GM19239 (cell line): ENCODE results near the gene CYCS.

DNA sequence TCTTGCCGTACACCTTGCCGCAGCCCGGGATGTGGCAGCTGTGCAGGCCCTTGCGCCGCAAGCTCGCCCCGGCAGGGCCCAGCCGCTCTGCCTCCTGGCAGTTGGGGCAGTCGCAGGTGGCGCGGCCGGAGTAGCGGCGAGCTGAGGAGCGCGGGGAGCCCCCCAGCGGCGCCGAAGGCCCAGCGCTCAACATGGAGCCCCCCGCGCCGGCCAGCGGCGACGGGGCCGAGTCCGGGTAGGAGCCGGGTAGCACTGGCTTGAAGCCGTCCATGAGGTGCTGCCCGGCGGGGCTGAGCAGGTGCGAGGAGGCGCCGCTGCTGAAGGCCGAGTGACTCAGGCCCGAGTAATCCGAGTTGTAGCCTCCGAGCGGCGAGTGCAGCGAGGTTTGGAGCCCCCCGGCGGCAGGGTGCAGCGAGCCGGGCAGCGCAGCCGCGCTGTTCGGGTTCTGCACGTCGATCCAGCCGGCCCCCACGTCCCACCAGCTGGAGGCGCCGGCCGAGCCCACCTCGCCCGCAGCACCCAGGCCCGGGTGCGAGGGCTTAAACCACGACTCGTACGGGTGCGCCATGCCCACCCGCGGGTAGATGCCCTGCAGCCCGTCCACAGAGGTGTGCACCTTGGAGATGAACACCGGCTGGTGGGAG is 1.9 kb downstream of the SP8 start:
- RRBS, result 18% methylated on average over 30 of the region's 69 CpGs

- RRBS, result no CpG with 5 or more reads among the region's 5 CpGs
Observed at GRCh38 chr7:21579993-21580674, 37.3 kb downstream of the DNAH11 start.

- RRBS, result no CpG with 5 or more reads among the region's 5 CpGs
Observed at GRCh38 chr7:22318426-22318987, 38.4 kb downstream of the RAPGEF5 start.

GRCh38 chr7:22562929-22563470 is 63.0 kb upstream of the STEAP1B start:
- RRBS, result no CpG with 5 or more reads among the region's 9 CpGs

DNA sequence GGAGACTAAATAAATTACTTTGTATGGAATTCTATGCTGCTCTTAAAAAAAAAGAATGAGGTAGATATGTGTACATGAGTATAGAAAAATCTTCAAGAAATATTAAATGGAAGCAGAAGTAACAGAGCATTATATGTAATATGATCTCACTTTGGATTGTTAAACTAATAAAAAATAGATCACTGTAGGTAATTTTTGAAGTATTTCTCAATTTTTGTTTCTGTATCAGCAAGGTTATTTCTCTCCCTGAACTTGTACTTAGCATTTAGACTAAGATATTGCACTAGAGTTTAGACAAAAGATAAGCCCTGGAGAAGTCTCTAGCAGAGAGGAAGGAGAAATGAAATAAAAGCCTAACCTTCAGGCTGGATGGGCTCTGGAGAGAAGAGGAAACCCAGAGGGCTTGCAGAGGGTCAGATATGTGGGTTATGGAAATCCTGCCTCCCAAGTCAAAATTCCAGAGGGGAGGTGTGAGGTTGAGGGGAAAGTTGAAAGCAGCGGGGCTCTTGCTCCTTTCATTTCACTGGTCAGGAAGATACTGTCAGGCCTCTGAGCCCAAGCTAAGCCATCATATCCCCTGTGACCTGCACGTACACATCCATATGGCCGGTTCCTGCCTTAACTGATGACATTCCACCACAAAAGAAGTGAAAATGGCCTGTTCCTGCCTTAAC is 24.0 kb upstream of the IL6 start:
- RRBS, result no CpG with 5 or more reads among the region's 3 CpGs

- RRBS, result no CpG with 5 or more reads among the region's 16 CpGs
Observed at GRCh38 chr7:22725248-22726105, 1.5 kb upstream of the IL6 start.

- RRBS, result no CpG with 5 or more reads among the region's 3 CpGs
Observed at GRCh38 chr7:23011275-23011899, 2.5 kb downstream of the HYCC1 start.

DNA sequence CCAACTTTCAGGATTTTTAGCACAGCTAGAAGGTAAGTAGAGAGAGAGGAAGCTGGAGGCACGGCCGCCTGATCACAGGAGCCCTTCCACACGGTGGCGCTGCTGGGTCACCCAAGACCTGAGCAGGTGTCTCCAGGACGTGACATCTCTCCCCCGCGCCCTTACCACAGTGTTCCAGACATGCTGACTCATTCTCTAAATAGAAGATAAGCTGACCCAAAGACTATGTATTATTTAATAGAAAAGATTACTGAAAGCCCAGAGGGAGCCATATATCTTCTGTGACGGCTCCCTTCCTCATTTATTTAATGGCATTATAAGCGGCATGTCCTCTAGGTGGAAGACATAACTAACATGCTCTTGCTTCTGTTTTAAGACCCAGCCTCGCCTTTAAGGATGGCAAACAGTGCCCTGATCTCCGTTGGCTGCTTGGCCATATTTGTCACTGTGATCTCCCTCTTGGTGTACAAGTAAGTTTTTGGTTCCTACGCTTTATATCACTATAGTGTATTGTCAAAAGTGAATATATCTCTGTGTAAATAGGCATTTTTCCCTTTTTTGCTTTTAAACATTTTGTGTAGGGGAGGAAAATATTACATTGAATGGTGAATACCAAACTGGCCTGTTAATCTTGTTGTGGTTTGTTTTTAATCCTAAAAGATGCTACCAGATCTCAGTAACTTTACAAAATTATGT is 25.8 kb upstream of the MALSU1 start:
- RRBS, result no CpG with 5 or more reads among the region's 12 CpGs

DNA sequence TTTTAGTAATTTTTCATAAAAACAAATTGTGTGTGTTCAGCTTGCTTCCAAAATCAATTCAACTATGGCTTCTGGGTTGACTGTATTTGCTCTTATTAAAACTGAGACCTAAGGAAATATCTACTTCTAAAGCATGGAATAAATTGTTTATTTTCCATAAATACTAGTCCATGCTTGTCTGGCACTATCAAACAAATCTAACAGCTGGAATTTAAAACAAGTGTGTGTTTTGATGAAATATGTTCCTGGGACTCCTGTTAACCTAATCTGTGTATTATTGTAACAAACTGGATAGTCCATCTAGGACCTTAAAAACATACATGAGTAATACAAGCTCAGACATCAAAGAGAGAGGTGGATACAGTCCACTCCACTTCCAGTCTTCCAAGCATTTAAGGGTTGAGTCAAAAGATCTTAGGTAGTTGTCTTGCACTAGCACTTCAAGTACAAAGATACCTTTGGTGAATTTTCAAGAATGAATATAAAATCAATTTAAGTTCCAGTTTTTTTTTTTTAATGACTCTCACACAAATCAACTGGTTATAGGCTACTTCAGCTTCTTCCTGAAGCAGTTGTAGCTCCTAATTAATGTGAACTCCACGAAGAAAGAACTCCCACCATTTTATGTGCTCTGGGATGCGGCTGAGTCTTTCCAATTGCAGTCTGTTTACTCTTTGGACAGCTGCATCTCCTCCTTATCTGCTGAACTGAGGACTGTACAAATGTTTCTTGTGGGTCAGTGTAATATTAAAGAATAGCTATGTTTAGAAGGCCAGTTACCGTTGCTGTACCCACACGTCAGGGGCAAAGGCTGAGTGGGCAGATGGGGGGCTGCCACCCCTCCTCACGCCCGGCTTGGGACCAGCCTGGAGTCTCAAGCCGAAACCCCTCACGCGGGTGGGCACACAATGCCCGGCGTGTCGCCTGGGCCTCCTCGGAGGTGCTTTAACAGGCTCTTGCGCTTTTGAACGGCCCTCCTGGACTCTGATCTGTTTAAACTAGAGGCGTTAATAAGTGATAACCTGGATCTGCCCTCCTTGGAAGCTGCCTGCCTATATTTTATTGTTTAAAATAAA is 2.8 kb upstream of the IGF2BP3 start:
- RRBS, result 3% methylated on average over 5 of the region's 16 CpGs

- RRBS, result 46% methylated on average over 3 of the region's 33 CpGs
Observed at GRCh38 chr7:23490018-23490733, 19.9 kb upstream of the IGF2BP3 start.

DNA sequence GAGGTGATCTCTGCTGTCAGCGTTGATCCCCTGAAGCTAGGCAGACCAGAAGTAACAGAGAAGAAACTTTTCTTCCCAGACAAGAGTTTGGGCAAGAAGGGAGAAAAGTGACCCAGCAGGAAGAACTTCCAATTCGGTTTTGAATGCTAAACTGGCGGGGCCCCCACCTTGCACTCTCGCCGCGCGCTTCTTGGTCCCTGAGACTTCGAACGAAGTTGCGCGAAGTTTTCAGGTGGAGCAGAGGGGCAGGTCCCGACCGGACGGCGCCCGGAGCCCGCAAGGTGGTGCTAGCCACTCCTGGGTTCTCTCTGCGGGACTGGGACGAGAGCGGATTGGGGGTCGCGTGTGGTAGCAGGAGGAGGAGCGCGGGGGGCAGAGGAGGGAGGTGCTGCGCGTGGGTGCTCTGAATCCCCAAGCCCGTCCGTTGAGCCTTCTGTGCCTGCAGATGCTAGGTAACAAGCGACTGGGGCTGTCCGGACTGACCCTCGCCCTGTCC is 854 bp downstream of the NPY start:
- RRBS, result 13% methylated on average over 2 of the region's 31 CpGs

DNA sequence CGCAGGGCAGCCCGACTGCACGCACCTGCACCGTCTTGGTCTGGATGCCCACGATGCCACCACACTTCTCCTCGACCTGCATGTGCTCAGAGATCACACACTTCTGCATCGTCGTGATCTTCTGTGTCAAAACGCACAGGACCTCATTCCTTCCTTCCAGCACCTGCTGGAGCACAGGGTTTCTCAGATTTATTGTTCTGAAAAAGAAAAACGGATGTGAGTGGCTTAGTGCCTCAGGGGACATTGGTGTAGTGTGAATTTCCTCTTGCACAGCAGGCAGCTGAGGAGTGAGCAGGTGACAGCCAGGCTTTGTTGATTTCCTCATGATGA is 38.3 kb downstream of the GSDME start:
- RRBS, result no CpG with 5 or more reads among the region's 10 CpGs

GRCh38 chr7:24832491-24832832 is 75.2 kb upstream of the GSDME start:
- RRBS, result no CpG with 5 or more reads among the region's 2 CpGs

DNA sequence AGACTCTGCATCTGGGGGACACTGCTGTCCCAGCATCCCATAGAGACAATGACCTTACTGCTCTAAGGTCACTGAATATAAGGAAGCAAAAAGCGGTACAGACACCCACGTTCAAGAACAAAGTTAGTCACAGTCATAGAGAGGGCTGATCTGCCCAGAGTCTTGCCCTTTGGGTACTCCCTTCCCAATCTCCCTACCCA is 76.3 kb upstream of the GSDME start:
- RRBS, result no CpG with 5 or more reads among the region's 2 CpGs

DNA sequence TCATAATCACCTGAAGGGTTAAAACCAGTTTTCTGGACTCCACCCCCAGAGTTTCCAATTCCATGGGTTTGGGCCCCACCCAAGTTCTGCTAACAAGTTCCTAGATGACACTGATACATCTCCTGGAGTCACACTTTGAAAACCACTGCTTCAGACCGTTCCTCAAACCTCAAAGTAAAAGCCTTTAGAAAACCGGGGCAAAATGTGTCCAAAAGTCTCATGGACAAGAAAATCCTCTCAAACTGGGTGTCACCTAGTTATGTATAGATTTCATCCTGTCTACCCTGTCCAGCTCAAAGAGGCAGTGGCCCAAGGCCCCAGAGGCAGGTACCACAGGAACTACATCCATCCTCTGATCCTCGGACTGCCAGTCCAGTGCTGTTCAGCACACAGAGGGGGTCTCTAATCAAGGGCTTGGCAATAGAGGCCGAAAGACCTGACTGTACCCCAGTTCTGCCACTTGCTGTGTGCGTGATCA is 9.2 kb downstream of the OSBPL3 start:
- RRBS, result no CpG with 5 or more reads among the region's 5 CpGs

GRCh38 chr7:25119331-25119854 is 5.7 kb downstream of the CYCS start:
- RRBS, result no CpG with 5 or more reads among the region's 8 CpGs

GRCh38 chr7:25119855-25120369 is 5.1 kb downstream of the CYCS start:
- RRBS, result no CpG with 5 or more reads among the region's 4 CpGs

- RRBS, result no CpG with 5 or more reads among the region's 83 CpGs
Observed at GRCh38 chr7:25124959-25125986, at the start of gene CYCS. Gene CYCS (minus strand): TSS chr7:25125260.

- RRBS, result no CpG with 5 or more reads among the region's 7 CpGs
Observed at GRCh38 chr7:25255668-25256434, 27.6 kb upstream of the NPVF start.

- RRBS, result no CpG with 5 or more reads among the region's 7 CpGs
Observed at GRCh38 chr7:25261138-25261559, 32.9 kb upstream of the NPVF start.